SK-N-DZ (cell line): ENCODE results near the genes OR4K5, OR4K15 and RNASE3.

DNA sequence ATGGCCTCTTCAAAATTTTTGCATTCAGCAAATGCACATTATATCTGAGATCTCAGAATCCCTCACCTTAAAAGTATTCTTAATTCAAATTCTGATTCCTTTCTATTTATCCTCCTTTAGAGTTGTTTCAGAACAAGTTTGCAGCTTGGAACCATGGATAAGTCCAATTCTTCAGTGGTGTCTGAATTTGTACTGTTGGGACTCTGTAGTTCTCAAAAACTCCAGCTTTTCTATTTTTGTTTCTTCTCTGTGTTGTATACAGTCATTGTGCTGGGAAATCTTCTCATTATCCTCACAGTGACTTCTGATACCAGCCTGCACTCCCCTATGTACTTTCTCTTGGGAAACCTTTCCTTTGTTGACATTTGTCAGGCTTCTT is at the start of gene OR4K5:
OR4K5 (plus strand) TSS at position 154 of the 379 bp plus-strand sequence.
RAMPAGE:
- cytosol, long total RNA = no peak
- nucleus, long total RNA = no peak

DNA sequence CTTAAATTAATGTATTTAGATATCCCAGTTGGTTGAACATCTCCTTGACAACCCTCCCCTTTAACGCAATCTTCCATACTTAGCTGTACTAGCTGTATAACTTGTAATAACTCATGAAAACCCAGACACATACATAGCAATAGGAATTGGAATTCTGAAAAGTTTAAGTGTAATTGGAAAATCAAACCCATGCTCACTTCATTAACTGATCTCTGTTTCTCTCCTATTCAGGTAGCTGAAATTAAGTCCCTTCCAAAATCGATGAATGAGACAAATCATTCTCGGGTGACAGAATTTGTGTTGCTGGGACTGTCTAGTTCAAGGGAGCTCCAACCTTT is at the start of gene OR4K15:
OR4K15 (plus strand) TSS at position 262 of the 338 bp plus-strand sequence.
RAMPAGE:
- cytosol, long total RNA = no peak
- nucleus, long total RNA = no peak

GRCh38 chr14:20331132-20331455 is 2.0 kb downstream of the CCNB1IP1 start:
RAMPAGE:
- cytosol, long total RNA = no peak
- nucleus, long total RNA = no peak

RAMPAGE:
- cytosol, long total RNA = no peak
- nucleus, long total RNA = no peak
Observed at GRCh38 chr14:20341959-20342416, 1.4 kb upstream of the PARP2 start.

RAMPAGE:
- cytosol, long total RNA = no peak
- nucleus, long total RNA = no peak
Observed at GRCh38 chr14:20376130-20376739, 32.8 kb downstream of the PARP2 start.

GRCh38 chr14:20412187-20412850 is 982 bp downstream of the TEP1 start:
RAMPAGE:
- cytosol, long total RNA = no peak
- nucleus, long total RNA = no peak

GRCh38 chr14:20419267-20419772 is 6.0 kb upstream of the TEP1 start:
RAMPAGE:
- cytosol, long total RNA = no peak
- nucleus, long total RNA = no peak

RAMPAGE:
- cytosol, long total RNA = no peak
- nucleus, long total RNA = no peak
Observed at GRCh38 chr14:20493662-20494150, 24.5 kb downstream of the PNP start.

RAMPAGE:
- cytosol, long total RNA = no peak
- nucleus, long total RNA = no peak
Observed at GRCh38 chr14:20666311-20667112, 17.8 kb upstream of the RNASE4 start.

DNA sequence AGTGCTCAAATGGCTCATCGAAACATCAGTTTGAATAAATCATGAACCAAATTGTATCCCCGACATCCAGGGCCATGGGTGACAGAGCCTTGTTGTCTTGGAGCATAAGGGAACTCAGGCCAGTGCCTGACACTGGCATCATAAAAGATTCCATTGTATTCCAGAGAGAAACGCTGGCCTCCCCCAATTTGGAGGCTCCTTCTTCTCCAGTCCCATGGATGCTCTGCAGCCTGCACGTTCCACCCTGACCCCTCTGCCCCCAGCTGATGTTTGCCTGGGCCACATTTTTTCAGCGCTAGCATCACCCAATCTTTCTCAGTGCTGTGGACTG is 281 bp downstream of the RNASE1 start:
RAMPAGE:
- cytosol, long total RNA = no peak
- nucleus, long total RNA = no peak

DNA sequence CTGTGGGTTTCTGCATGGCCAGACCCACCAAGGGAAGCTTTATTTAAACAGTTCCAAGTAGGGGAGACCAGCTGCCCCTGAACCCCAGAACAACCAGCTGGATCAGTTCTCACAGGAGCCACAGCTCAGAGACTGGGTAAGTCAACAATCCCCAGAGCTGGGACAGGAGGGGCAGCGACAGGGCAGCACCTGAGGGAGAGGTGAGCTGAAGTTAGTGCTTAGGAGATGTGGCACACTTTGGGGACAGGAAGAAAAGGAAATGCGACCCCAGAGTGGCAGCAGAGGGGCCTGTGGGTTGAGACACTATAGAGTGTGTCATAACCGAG is at the start of gene RNASE3:
RNASE3 (plus strand) TSS at position 70 of the 326 bp plus-strand sequence.
RAMPAGE:
- cytosol, long total RNA = no peak
- nucleus, long total RNA = no peak

DNA sequence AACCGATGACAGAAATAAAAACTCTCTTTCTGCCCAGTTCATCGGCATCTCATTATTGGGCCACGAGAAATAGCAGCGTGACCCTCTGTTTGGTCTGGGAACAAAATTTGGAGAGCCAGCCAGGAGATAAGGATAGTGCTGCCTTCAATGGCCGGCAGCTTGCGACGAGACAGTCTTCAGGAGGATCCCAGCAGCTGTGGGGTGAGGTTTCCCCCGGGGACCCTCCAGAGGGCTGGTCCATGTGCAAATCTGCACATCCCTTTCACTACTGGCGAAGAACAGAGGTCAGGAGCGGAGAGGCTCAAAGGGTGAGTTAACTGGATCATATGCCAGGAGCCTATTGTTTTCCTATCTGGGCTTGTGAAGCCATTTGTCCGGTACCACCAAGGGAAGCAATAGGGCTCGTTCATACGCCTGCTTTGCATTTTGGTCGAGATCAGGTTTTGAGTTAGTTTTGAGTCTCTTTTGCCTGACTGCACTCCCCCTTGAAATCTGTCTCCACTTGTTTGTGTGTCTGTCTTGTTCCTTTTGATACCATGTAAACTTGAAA is 4.8 kb downstream of the SLC39A2 start:
RAMPAGE:
- cytosol, long total RNA = no peak
- nucleus, long total RNA = no peak

RAMPAGE:
- cytosol, long total RNA = no peak
- nucleus, long total RNA = no peak
Observed at GRCh38 chr14:21059857-21060310, 2.3 kb downstream of the RNASE8 start.

GRCh38 chr14:21076494-21076914 is 6.4 kb downstream of the ARHGEF40 start:
RAMPAGE:
- cytosol, long total RNA = no peak
- nucleus, long total RNA = no peak

GRCh38 chr14:21085933-21086476 is 12.4 kb downstream of the ZNF219 start:
RAMPAGE:
- cytosol, long total RNA = no peak
- nucleus, long total RNA = no peak

GRCh38 chr14:21087098-21088340 is 10.9 kb downstream of the ZNF219 start:
RAMPAGE:
- cytosol, long total RNA = no peak
- nucleus, long total RNA = no peak

DNA sequence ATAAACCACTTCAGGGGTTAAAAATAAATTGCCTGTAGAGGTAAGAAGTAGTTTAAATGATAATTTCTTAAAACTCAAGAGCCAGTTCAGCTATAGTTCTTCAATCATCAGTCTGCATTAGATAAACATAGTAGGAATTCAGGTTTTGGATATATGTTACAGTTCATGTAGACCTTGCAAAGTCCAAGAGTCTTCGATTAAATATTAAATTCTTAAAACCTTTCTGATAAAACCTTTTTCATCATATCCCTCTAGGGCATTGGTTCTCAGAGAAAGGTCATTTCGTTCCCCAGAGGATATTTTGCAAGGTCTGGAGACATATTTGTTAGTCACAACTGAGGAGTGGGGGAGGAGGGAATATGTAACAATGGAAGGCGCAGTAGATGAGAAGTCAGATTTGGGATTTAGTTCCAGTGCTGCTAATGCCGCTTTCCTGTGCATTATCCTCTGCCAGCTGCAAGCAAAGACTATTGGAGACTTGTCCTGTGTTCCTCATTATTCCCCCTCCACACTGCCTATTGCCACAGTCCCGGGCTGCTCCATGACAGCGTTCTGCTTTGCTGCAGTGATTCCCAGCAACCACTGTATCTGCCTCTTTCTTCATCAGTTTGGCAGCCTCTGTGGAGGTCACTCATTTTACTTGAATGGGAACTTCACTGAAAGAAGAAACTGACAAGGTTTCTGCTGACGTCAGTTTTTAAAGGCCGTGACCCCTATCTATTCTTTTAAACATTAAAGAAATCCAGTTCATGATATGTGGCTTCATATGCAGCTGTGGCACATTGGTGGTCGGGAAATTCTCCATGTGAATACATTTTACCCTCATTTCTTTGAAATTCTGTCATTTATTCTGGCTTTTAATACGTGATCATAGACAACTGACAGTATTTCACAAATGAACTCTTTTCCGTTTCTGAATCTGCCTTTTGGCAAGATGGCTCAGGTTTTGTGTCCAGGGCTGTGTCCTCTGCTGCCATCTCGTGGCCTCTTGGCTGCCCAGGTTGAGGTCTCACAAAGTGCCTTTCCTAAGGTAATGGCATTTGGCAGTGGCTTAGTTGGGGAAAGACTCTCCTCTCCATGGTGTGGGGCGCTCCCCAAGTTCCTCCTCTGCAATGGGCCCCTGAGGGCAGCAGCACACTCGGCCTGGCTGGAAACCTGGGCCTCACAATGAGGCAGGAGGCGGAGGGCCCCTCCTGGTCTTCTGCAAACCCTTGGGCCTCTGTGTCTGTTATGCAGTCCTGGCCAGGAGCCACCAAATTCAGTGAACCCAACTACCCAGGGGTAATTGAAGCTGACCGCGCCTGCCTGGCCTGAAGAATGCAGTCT is 5.7 kb downstream of the TMEM253 start:
RAMPAGE:
- cytosol, long total RNA = no peak
- nucleus, long total RNA = no peak

GRCh38 chr14:21203925-21205076 is 48.4 kb upstream of the OR5AU1 start:
RAMPAGE:
- cytosol, long total RNA = no peak
- nucleus, long total RNA = no peak

RAMPAGE:
- cytosol, long total RNA = no peak
- nucleus, long total RNA = no peak
Observed at GRCh38 chr14:21224143-21225481, 44.6 kb downstream of the HNRNPC start.

DNA sequence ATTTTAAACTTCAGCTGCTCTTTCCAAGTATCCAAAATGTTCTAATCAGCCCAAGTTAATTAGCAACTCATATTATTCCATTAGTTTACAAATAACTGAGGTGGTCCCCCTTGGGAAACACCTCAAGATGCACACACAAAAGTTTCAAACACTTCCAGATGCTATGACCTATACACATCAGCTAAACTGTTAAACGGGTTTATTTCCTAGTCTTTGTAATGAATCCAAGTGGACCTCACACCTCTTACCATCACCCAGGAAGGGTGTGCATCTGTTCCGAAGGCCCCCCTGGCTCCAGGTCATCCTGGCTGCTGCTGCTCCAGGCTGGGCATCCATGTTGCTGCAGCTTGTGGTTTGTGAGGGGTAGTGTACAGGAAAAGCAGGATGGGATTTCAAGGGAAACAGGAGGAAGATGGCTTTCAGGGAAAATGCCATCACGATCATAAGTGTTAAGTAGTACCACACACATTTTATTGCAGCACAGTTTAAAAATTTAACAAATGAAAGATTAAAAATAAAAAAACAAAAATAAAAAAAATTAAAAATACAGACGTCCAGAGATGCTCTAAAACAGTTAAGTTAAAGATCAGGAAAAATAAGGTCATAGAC is 6.8 kb downstream of the HNRNPC start:
RAMPAGE:
- cytosol, long total RNA = no peak
- nucleus, long total RNA = no peak